ENCODE measurements around a stretch of chr15.

DNA sequence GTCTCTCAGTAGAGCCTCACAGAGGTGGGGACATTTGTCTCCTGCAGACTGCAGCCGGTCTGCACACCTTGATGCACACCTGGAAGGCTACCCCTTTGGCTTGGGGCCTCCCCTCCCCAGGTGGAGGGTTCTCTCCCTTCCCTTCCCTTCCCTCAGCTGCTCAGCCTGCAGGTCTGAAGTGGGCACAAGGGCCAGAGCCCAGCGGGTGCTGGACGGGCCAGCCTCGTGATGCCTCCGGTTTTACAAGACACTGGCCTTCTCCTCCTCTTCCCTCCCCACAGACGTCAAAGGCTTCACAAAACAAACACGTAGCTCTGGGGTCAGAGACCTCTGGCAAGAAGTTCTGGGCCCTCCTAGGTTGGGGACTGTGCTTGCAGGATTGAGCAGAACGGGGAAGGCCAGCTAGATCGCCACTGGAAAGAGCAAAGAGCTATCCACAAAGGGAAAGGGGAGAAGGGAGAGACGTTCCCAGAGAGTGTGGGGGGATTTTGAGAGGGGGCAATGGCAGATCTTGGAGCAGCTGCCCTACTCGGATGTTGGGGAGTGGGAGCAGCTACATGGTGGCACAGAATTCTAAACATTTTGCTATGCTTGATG is 81.4 kb upstream of the TPM1 start:
- PRO-cap = no peak

- PRO-cap = no peak
Observed at GRCh38 chr15:63059368-63060244, 17.1 kb downstream of the TPM1 start.

DNA sequence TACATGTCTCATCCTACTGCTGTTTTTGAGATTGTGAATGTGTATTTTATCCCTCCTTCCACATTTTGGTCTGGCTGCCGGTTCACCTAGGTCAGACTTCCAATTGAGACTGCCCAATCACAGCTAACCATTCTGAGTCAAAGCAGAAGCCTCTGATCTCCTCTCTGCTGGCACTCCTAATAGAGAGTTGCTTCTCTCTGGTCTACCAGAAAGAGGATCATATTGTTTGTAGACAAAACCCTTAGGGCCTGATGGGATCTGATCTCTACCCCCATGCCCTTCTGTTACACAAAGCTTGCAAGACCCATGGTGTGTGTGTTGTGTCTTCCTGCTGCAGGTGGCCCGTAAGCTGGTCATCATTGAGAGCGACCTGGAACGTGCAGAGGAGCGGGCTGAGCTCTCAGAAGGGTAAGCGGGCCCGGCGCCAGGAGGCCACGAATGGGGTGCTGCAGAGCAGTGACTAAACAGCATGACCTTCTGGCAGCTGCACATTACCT is 18.0 kb downstream of the TPM1 start:
- PRO-cap = no peak

- PRO-cap = unidirectional peak, minus-strand start at chr15:63135902
Observed at GRCh38 chr15:63135447-63136377, 14.1 kb downstream of the LACTB start.

GRCh38 chr15:63388396-63389020 is 6.9 kb upstream of the CA12 start:
- PRO-cap = no peak

GRCh38 chr15:63432972-63433228 is 51.3 kb upstream of the CA12 start:
- PRO-cap = no peak

DNA sequence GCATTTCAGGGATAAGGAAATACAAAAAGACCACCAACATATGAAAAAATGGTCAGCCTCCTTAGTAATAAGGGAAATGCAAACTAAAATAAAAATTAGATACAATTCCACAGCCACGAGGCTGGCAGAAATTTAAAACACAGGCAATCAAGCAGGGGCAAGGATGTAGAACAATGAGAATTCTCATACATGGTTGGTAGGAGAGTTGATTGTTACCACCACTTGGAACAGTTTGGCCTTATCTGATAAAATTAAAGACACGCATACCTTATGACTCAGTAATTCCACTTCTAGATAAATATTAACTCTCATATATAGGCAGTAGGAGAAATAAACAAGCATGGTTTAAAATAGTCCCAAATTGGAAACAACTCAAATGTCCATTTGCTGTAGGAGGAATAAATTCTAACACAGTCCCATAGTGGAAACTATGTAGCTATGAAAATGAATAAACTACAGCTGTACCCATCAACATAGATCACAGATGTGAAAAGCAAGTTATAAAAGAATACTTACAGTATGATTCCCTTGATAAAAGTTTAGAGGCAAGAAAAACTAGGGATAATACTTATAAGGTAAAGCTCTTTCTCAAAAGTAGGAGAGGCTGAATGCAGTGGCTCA is 42.3 kb upstream of the USP3 start:
- PRO-cap = no peak

DNA sequence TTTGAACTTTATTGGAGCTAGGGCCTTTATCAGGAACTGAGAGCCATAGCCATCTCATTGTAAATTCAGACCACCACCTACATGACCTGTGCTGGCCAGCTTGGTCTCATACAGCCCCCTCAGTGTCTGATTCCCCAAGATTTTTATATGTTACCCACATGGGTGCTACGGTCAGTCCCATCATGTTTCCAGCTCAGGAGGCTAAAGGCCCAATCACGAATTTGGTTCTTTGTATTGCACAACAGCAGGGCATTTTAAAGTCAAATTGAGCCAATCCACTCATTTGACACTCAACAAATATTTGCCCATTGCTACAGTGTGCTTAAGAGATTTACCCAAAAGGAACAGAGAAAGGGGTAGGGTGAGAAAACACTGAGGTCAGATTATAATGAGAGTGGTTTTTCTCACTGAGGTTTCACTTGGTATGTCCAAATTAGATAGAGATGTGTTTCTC is 31.5 kb upstream of the USP3 start:
- PRO-cap = no peak

- PRO-cap = bidirectional peak, plus-strand start at chr15:63503531, minus-strand start at chr15:63503314
Observed at GRCh38 chr15:63502858-63503662, 1.3 kb upstream of the USP3 start.

GRCh38 chr15:63677676-63678830 is 80.9 kb downstream of the FBXL22 start:
- PRO-cap = no peak

- PRO-cap = no peak
Observed at GRCh38 chr15:63708071-63708649, 111.0 kb downstream of the FBXL22 start.

- PRO-cap = no peak
Observed at GRCh38 chr15:63767976-63768686, 65.6 kb downstream of the HERC1 start.

- PRO-cap = no peak
Observed at GRCh38 chr15:63892675-63893260, 59.0 kb upstream of the HERC1 start.

- PRO-cap = no peak
Observed at GRCh38 chr15:63905742-63906294, 72.1 kb upstream of the HERC1 start.

- PRO-cap = no peak
Observed at GRCh38 chr15:63927982-63929094, 94.6 kb upstream of the HERC1 start.

DNA sequence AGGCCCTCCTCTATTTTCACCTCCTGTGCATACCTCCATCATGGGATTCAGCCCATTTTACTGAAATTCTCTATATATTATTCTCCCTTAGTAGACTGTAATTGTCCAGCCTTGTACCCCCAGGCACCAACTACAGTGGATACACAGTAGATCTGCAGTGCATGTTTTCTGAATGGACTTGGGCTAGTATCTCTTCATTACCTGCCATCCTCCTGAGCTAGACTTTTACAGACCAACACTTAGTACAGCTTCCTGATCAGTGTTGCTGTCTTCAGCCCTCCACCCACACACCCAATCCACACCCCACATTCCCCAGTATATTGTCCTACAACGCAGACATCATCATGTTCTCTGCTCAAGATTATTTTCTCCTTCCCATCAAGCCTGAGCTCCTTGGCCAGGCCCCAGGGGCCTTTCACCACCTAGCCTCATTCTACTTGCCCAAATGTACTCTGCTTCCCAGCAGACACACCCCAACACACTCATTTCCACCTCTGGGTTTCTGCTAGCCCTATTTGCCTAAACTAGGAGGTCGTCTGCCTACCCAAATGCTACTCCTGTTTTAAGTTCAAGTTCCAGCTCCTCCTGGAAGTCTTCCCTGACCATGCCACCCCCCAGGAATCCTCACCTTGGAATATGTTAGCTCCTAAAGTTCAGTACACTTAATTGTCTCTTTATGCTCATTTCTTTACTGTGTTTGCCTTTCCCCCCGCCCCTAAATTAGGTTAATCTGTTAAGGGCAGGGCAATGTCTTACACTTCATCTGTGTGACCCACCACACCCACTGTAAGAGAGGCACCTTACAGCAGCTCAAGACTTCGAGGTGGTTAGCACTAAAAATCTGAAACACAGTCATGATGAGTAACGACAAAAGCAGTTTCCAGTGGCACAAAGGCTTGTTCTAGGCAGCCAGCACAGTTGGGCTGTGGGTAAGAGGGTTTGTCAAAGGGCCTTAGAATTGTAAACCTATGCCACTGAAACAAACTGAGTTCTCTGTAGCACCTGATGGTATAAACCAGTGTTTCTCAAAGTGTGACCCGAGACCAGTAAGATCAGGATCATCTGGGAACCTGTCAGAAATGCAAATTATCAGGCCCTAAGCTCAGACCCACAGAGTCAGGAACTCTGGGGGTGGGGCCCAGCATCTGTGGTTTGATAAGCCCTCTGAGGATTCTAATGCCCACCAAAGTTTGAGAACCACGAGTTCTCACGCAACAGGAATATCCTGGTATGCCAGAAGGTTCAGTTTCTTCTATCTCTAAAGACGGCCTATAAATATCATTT is 36.8 kb downstream of the DAPK2 start:
- PRO-cap = no peak

GRCh38 chr15:64019625-64020405 is 26.5 kb downstream of the DAPK2 start:
- PRO-cap = no peak

- PRO-cap = bidirectional peak, plus-strand start at chr15:64093260, minus-strand start at chr15:64093269
Observed at GRCh38 chr15:64092962-64093523, 595 bp downstream of the CIAO2A start.

- PRO-cap = no peak
Observed at GRCh38 chr15:64197387-64198020, 34.7 kb upstream of the PPIB start.

DNA sequence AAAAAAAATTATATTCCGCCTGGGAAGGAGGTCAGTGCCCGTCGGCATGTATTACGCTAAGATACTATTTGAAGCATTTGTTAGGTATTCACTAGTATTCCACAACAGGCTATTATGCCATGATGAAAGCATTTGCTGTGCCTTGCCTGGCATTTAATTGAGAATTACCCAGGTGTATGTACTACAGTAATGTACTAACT is 3.2 kb downstream of the TRIP4 start:
- PRO-cap = no peak

Measured in sciatic nerve (tissue), 1 donor.